ENCODE results near the genes LUC7L and RGS11.

GRCh38 chr16:38565-39558 is 14.5 kb downstream of the POLR3K start:
- PRO-cap, result no peak

GRCh38 chr16:78350-79570 is 735 bp downstream of the MPG start:
- PRO-cap, result bidirectional peak, plus-strand start at chr16:78687, minus-strand start at chr16:78611

DNA sequence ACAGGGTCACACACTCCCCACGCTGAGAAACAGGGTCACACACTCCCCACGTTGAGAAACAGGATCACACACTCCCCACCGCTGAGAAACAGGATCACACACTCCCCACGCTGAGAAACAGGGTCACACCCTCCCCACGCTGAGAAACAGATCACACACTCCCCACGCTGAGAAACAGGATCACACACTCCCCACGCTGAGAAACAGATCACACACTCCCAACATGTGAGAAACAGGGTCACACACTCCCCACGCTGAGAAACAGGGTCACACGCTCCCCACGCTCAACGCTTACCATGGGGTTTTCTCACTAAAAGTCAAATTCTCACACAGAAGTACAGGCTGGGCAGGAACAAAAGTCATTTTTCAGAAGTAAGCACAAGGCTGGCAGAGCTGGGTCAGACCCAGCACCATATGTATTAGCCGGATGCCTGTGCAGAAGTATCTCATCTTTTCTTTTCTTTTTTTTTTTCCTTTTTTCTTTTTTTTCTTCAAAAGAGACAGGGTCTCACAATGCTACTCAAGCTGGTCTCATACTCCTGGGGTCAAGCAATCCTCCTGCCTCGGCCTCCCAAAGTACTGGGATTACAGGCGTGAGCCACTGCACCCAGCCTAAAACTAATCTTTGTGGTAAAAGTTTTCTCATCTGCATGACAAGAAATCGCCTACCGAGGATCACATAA is 14.4 kb downstream of the NPRL3 start:
- PRO-cap, result no peak

GRCh38 chr16:192004-192720 is 11.9 kb downstream of the HBQ1 start:
- PRO-cap, result no peak

DNA sequence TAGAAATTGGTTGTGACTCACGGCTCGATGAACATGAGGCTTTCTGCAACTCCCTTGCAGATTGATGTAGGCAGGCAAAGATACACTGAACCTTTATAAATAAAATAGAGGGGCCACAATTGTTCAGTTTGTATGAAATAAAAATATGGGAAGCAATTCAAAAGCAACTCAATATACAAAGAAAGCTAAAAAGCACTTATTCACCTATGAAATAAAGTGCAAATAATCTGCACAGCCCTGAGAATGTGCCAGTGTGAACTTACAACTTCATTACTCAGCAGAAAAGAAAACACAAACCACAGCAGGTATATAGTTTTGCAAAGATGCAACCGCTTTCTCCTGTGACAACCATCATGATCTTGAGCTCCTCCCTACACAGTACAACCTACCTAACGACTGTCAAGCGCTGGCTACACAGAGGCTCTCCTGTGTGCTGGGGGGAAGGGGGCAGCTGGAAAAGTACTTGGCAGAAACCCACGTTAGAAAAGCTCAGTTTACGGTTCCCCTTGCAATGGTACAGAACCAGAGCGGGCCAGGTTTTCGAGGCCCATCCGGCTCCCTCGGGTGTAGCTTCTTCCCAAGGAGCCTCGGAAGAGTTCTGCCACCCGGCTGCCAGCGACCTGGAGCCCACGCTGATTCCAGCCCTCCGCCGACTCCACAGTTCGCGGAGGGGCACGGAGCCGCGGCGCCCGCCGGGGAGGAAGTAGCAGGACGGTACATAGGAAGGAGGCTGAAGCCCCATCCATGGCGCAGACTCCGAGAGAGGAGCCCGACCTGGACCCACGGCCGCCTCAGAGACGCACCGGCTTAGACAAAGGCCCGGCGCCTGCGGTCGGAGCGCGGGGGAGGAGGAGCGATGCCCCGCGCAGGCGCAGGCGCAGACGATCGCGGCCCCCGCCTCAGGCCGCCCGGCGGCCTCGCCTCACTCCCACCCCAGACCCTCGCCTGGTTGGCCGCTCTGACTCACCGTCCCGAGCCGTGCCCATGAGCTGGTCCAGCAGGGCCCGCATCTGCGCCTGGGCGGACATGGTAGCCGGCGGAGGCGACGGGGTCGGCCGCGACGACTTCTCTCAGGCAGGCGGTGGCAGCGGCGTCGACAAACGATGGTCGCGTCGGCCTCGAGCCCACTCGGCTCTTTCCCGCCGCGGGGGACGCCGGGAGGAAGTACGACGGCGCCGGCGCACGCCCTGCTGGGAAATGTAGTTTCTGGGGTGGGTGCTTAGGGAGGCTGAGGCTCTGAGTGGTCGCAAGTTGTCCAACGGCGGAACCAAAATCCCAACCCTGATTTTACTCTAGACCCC is at the start of gene LUC7L:
Gene LUC7L (minus strand): TSS at position 1,138 of the 1,301 bp plus-strand sequence.
- PRO-cap, result unidirectional peak, minus-strand start at position 1,138 of the sequence

DNA sequence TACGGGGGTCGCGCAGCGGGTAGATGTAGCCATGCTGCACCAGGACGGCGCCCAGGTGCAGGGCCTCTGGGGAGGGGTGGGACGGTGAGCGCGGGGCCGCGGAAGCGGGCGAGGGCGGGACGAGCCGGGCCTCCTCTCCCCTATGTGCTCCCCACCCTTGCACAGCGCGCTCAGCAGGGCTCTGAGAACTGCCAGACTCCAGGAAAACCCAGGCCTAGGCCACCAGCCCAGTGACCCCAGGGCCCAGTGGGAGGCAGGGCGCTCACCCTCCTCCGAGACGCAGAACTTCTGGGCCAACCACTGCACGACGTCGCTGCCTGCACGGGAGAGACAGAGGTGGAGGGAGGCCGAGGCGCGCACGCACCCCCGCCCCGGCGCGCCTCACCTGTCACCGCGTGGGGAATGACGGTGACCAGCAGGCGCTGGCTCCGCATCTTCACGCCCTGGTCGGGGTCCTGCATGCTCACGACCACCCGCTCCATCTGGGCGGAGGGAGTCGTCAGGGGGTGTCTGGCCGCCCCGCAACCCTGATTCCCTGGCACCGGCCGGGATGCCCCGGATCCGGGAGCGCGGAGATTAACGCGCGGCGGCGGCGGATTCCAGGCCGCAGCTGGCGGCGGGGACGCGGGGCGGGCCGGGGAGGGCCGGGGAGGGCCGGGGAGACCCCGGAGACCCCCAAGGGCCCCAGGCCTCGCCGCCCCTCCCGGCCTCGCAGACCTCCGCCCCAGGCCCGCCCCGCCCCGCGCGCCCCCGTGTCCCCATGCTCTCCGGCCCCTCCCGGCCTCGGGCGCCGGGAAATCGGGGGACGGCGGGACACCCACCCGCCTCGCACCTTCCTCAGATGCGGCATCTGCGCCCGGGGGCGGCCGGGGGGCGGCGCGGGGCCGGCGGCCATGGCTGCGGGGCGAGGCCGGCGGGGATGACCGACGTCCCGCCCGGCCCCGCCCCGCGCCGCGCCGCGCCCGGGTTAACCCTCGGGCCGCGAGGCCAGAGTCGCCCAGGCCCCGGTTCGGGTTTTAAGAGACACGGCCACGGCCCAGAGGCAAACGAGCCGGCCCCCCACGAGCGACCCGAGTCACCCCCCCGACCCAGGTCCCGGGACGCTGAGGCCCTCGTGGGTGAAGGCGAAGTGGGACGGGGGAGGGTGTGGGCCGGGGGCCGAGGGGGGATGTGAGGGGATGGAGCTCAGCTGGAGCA is at the start of gene RGS11:
Gene RGS11 (minus strand): TSS at position 928 of the 1,197 bp plus-strand sequence.
- PRO-cap, result no peak

- PRO-cap, result no peak
Observed at GRCh38 chr16:287184-288148, 4.5 kb downstream of the PDIA2 start.

DNA sequence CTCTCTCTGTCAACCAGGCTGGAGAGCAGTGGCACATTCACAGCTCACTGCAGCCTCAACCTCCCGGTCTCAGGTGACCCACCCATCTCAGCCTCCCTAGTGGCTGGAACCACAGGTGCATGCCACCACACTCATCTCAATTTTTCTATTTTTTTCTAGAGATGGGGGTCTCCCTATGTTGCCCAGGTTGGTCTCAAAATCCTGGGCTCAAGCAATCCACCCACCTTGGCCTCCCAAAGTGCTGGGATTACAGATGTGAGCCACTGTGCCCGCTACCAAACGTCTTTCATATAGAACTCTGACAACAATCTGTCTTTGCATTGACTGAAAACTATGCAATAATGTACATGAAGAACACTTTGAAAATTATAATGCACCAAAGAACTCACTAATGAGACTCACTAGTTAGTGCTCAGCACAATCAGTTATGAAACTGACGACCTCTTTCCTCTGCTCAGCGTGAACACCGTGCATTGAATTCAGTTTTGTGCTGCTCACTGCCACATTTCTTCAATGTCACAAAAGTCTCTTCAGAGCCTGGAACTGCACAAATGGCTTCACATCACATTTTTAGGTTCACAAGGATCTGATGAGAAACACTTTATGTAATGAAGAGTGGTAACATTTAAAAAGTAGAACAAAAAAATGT is 22.3 kb downstream of the AXIN1 start:
- PRO-cap, result no peak

DNA sequence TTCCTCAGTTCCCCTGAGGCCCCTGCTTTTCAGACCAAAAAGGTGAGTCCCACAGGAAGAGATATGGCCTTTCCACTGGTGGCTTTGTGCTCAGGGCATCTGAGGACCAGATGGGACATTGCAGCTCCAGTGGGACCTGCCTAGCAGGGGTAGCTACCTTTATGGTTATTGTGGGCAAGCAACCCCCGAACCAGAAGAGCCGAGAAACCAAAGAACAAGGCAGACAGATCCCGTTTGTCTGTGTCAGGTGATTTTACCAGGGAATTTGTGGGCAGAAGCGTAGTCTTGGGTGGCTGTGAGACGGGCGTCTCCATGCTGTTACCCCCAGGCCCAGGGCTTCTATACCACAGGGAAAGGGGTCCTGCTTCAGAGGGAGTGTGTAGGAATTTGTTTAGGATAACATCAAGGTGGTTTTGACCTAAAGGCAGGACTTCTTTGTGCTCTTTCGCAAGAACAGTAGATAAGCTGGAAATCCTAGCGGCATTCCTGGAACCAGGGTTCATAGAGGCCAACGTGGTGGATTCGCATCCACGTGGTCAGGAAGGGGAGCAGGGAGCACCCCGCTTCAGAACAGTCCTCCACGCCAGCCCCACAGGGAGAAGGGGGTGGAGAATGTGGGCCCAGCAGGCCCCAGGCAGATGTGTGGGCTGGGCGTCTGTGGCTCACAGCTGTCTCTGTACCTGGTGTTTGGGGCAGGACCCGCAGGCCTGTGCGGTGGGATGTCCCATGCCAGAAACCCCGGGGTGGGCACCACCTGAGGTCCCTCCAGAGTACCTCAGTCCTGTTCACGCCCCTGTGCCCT is 3.9 kb downstream of the DECR2 start:
- PRO-cap, result no peak

- PRO-cap, result no peak
Observed at GRCh38 chr16:411172-412309, 9.9 kb downstream of the DECR2 start.

- PRO-cap, result no peak
Observed at GRCh38 chr16:424811-425240, 623 bp upstream of the RAB11FIP3 start.

- PRO-cap, result no peak
Observed at GRCh38 chr16:521563-522291, 5.8 kb upstream of the CAPN15 start.

DNA sequence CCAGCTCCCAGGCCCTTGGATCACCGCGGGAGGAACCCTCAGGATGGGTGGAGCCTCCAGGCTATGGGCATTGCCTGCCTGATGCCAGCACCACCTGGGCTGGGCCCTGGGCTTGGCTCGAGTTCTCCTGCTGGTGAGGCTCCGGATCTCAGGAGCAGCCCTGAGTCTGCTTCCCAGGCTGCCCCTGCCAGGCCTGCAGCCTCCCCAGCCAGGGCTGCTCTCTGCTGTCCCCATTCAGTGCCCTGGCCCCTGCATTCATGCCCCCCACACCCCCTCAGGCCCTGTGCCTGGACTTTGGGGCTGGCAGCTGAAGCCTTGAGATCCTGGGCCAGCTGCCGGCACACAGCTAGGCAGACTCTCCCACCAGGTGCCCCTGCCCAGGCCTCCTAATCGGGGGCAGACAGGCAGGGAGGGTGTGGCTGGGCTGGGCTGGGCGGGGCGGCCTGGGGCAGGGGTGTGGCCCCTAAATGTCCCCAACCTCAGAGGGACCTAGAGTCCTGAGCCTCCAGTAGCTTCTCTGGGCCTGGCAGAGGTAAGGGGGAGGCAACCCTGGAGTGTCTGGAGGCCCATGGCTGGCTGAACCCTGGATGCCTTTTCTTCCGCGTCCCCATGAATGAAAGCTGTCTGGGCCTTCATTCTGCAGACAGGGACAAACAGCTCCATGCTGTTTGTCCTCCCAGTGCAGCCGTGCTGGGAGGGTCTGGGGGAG is 1.2 kb upstream of the PIGQ start:
- PRO-cap, result no peak

- PRO-cap, result no peak
Observed at GRCh38 chr16:630160-630881, 464 bp upstream of the WFIKKN1 start.

DNA sequence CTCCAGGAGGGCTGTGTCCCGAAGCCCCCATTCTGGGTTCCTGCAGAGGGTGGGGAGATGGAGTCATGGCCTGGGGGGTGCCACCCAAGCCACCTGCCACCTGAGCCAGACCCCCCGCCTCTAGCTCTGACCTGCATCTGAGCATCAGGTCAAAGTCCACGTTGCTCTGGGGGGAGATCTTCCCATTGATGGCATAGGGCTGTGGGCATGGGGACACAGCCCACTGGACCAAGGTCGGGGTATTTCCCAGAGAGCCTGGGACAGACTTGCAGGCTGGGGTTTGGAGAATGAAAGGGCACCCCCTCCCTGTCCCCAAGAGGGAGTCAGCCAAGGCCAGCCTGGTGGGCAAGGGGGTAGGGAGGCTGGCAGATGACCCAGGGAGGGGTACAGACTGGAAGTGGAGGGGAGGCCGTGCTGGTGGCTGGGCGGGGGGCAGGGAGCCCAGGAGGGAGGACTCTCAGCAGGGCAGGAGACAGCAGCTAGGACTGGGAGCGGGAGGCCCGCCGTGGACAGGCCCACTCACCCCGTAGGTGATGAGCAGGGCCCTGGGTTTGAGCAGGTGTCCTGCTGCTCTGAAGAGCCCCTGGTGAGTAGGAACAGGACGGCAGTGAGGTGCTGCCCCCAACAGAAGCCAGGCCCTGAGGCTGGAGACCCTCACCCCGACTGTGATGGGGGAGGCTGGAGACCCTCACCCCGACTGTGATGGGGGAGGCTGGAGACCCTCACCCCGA is 1.2 kb downstream of the METTL26 start:
- PRO-cap, result no peak

- PRO-cap, result no peak
Observed at GRCh38 chr16:638253-639059, 2.4 kb upstream of the METTL26 start.

DNA sequence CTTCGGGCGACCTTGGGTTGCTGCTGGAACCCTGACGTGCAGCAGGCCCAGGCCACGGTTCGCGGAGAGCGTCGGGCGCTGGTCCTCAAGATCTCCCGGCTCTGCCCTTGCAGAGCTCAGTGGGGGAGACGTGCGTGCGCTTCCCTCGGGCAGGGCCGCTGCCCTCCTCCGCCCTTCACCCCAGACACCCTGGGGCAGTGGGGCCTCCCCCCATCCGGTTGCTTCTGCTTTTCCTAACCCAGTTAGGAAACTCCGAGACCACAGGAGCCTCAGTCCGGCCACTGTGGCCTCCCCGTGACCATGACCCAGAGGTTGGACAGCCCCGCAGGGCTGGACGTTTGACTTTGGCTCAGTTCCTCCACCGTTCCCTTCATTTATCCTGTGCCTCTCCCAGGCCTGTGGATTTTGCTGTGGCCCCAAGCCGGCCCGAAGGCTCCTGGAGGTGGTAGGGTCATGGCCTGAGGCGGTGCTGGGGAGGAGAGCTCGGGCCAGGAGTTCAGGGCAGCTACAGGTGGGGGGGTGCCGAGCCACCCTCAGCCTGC is 973 bp downstream of the MCRIP2 start:
- PRO-cap, result no peak

GRCh38 chr16:657981-658982 is 9.1 kb downstream of the WDR90 start:
- PRO-cap, result no peak

DNA sequence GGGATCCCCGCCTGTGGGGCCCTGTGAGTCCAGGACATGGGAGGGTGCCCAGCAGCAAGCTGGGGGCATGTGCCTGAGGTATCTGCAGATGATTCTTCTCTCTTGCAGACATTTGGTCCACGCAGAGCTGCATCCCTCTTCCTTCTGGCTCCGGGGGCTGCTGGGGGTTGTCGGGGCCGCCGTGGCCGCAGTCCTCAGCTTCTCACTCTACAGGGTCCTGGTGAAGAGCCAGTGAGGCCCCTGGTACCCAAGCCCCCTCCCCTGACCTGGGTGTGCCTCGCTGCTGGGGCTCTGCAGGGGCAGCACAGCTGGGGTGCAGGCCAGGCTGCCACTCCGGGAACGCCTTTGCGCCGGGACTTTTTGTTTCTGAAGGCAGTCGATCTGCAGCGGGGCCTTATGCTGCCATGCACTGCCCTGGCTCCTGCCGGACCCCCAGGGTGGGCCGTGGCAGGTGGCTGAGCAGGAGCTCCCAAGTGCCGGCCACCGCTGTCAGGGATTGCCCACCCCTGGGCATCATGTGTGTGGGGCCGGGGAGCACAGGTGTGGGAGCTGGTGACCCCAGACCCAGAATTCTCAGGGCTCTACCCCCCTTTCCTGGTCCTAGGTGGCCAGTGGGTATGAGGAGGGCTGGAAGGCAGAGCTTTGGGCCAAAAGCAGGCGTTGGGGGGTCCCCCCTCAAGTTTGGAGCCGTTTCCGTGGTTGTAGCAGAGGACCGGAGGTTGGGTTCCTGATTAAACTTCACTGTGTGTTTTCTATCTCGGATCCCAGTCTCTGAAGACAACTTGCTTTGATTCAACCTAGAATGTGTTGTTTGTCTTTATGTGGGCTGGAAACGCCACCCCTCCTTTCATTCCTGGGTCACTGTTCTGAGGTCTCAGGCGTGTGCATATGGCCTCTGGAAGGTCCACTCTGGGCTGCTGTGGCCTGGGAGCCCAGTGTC is 1.8 kb upstream of the RHBDL1 start:
- PRO-cap, result no peak

GRCh38 chr16:709441-710089 is 4.0 kb upstream of the FBXL16 start:
- PRO-cap, result no peak